Left ventricle myocardium (tissue), 1 donor: ENCODE results near the gene LDHB.

- PRO-cap = no peak
Observed at GRCh38 chr12:20440988-20441349, 72.6 kb downstream of the PDE3A start.

DNA sequence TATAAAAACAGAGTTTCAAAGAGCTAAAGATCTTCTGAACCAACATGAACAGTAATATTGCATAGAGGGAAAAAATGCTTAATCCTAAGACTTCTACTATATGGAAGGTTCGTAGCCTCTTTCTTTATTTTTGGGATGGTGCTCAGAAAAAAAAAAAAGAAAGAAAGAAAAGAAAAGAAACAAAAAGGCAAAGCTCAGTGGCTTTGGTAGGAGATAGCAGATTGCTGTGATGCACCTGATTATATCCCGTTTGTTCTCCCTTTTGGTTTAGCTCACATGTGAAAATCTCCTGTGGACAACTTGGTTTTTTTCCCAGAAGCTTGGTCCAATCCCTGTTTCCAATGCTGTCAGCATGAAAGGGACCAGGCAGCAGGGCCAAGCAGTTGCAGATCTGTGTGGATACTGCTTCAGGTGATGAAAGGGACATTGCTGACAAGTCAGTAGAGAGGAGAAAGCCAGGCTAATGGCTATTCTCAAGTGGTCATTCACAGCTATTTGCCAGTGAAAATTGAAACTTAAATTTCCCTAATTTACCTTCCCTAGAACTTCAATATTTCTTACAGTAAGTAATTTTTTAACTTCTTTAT, 18.7 kb upstream of the SLCO1A2 start:
- PRO-cap = no peak

GRCh38 chr12:21657233-21658152, at the start of gene LDHB:
TSS of gene LDHB (minus strand) at chr12:21657842.
- PRO-cap = bidirectional peak, plus-strand start at chr12:21657997, minus-strand start at chr12:21657839

- PRO-cap = no peak
Observed at GRCh38 chr12:21677651-21678013, 20.0 kb upstream of the LDHB start.

GRCh38 chr12:21828032-21828699, 53.7 kb upstream of the KCNJ8 start:
- PRO-cap = no peak

DNA sequence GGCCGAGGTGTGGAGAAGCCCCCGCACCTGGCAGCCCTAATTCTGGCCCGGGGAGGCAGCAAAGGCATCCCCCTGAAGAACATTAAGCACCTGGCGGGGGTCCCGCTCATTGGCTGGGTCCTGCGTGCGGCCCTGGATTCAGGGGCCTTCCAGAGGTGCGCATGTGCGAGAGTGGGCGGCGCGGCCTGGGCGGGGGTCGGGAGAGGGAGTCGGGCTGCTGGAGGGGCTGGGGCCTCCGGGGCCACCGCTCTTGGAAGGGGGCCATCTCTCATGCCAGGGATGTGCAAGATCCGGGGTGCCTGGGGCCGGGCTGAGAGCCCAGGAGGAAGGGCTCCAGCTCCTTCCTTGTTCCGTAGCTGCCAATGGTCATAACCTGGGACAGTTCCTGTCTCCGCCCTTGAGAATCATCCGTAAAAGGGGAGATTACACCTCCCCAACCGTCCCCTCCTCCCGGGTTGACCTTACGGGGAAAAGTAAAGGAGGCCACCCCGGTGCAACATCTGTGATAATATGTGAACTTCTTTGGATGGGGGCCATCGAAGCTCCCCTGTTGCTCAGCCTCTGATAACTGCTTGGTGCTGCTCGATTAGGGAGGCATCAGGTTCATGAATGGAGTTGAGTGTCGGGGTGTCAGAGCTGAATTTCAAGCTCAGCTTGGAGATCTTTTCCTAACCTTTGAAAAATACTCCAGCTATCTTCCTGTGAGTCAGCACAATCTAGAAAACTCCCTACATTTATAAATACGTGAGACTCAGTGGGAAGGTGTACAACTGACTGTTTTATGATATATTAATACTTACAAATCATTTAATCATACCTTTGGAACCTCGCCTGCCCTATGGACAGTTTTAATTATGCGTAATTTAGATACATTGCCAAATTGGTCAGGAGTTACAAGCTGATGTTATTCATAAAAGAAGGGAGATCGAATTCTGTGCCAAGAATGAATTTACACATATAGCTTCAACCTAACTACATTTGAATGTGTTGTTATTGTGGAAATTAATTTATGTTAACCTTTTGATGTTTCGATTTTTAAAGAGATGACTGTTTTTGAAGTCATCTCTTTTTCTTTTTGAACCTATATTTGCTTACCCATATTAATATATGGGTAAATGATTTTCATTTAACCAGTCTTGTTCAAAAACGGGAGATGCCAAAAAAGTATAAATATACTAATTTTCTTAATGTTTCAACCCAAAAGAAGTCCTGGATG, 799 bp downstream of the CMAS start:
- PRO-cap = unidirectional peak, minus-strand start at position 149 of the sequence; unidirectional peak, minus-strand start at position 364 of the sequence

- PRO-cap = no peak
Observed at GRCh38 chr12:22541404-22542357, 2.7 kb downstream of the C2CD5 start.

DNA sequence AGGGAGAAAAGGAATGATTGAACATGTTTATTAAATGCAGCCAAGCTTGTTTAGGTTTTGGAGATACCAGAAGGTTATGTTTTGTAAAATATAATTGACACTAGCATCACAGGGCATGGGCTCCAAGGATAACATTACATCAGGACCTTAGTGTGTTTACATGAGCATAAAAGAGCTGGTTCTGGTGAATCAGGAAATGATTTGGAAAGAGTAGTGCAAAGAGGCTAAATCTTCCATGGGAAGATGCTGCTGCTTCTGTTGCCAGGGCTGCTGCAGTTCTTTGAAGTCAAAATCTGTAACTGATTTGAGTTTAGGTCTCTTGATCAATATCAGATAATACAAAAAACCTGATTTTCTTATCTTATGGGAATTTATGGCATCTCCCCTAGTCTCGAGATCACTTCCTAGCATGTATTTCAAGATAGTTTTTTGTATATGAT, 118.8 kb downstream of the ETNK1 start:
- PRO-cap = no peak

GRCh38 chr12:22760080-22760417, 135.1 kb downstream of the ETNK1 start:
- PRO-cap = no peak

DNA sequence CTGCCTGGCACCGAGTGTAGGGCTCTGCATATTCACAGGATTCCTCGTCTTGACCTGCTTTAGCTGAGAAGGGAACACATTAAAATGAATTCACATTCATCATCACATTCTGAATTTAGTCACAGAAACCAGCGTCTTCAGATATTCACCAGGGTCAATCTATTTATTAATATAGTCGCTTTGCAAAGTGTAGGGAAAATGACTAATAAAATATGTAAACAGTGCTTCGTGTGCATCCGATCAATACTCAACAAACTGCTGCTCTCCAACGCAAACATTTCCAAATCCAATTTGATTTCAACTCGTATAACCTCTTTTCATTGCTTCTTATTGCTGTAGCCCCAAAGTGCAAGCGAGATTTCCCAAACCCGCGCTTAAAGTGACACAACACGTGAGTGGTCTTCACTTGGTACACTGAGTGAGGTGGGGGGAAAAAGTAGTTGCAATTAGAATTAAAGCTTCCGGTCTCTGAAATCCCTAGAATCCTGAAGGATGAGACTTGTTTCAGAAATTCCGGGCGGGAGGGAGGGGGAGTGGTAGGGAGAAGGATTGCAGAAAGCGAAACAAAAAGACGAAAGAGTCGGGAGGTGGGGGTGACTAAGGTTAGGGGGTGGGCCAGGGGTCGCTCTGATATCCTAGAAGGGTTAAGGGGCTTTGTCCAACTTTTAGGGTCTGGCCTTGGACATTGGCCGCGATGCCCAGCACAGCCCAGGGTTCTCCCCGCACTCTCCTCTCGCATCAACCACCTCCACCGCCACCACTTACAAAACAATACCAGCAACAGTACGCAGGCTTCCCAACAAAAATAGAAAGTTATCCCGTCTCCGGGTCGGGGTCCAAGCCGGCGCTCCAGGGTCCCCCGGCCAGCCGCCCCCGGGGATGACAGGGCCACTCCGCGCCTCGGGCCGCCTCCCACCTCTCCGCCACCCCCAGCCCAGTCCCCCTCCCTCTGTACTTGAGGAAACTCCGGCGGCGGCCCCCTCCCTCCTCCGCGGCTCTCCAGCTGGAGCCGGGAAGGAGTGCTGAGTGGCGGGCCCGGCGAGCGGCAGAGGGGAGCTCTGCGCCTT, 387.4 kb downstream of the BCAT1 start:
- PRO-cap = bidirectional peak, plus-strand start at position 1,025 of the sequence, minus-strand start at position 1,021 of the sequence

DNA sequence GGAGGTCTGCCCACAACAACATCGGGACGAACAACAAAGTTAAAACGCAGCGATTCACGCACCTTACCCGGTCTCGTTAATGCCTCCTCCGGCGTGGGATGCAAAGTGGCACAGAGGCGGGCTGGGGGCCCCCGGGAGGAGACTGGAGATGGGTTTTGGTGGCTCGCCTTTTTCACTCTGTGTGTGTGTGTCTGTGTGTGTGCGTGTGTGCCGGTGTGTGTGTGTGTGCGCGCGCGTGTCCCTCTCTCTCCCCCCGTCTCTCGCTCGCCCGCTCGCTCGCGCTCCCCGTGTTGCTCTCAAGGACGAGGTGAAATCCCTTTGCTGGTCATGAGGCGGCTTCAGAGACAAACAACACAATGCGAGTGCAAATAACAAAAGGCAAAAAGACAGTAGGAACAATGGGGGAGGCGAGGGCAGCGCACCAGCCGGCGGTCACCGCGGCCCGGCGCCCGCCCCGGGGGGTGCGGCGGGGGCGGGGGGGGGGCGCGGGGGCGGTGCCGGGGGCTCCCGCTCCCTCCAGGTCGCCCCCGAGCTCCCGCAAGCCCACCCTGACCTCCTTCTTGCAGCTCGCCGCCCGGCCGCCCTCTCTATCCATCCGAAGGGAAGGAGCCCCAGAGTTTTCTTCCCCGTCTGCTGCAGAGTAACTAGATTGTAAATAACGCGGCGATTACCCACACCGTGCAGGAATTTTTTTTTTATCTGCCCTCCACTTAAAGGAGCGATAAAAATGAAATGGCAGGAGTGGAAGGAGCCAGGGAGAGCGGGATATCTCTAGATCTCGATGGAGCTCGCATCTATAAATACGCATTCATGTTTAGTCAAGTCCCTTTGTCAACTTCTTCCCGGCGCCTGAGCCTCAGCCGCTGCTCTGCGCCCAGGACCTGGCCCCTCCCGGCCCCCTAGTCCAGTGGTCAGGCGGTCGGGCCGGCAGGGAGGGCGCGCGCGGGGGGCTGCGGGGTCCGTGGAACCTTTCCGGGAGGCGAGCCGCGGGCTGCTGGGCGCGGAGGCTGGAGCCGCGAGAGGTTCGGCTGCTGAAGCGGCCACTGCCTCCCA, 386.3 kb downstream of the BCAT1 start:
- PRO-cap = unidirectional peak, minus-strand start at position 189 of the sequence; bidirectional peak, plus-strand start at position 907 of the sequence, minus-strand start at position 872 of the sequence

DNA sequence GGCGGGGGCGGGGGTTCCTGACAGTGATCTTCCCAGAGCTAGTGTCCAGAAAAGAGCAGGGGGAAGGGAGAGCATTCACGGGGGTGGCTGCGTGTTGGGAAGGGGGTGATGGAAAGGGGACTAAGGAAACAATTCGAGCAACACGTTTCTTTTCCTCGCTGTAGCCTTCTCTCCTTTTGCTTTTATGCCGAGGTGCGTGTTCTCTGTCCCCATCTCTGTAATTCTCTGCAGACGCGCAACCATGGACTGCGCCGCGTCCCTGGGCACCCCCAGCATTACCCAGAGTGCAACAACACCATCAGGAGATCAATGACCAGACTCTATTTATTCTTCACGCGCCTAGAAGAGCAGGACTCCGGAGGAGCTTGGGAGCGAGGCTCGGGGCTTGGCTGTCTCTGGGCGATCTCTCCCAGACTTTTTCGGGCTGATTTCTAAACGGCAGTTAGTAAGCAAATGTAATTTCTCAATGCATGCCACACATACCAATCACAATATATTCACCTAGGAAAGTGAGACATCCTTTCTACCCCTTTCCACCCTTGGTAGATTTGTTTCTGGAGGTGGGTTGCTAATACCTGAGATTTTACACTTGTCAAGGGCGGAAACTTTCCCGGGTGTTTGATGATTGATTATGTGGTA, 384.9 kb downstream of the BCAT1 start:
- PRO-cap = no peak

DNA sequence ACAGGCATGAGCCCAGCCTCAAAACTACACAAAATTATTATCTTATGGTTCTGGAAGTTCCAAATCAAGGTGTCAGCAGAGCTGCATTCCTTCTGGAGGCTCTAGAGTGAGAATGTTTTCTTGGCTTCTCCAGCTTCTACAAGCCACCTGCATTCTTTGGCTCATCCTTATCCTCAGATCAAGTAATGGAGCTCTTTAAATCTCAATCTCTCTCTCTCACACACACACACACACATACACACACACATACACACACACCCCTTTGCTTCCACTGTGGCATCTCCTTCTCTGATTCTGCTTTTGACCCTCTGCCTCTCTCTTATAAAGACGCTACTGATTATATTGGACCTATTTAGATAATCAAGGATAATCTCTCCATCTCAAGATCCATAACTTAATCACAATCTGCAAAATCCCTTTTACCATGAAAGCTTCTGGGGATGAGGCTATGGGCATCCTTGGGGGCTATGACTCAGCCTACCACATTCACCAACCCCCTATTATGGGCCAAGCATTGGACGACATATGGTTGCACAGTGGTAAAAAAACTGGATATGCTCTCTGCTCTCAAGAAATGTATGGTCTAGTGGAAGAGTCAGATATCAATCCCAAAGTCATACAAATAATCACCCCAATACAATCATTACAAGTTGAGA, 12.3 kb downstream of the BCAT1 start:
- PRO-cap = no peak

- PRO-cap = no peak
Observed at GRCh38 chr12:25020560-25021280, 31.8 kb upstream of the IRAG2 start.

GRCh38 chr12:25054580-25055182, 2.2 kb downstream of the IRAG2 start:
- PRO-cap = no peak

GRCh38 chr12:25213644-25214065, 18.6 kb downstream of the ETFRF1 start:
- PRO-cap = no peak

GRCh38 chr12:25247300-25247759, 3.4 kb downstream of the KRAS start:
- PRO-cap = no peak

DNA sequence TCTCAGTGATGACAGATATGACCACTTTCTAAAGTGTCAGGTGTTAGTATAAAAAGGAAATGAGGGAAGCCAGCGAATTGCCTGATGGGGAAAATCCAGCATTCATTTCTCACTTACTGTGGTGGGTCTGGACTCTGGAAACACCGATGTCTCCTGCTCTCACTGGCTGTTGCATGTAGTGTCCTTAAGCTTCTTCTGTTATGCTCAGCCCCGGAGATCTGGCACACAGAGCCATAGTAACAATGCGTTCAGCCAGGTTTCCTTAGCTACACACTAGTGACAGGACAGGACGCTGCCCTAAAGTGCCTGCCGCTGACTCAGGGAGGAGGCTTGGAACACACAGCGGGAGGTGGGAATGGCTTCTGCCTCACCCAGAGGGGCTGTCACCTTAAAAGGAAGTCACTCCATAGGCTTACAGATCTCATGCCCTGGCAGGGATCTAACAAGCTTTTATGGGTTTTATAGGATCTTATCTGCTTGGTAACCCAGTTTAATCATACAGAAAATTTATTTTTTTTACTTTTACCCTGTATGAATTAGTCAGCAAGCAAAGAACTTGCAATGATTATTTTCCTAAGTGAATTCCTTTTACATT, 95.4 kb upstream of the LMNTD1 start:
- PRO-cap = no peak

DNA sequence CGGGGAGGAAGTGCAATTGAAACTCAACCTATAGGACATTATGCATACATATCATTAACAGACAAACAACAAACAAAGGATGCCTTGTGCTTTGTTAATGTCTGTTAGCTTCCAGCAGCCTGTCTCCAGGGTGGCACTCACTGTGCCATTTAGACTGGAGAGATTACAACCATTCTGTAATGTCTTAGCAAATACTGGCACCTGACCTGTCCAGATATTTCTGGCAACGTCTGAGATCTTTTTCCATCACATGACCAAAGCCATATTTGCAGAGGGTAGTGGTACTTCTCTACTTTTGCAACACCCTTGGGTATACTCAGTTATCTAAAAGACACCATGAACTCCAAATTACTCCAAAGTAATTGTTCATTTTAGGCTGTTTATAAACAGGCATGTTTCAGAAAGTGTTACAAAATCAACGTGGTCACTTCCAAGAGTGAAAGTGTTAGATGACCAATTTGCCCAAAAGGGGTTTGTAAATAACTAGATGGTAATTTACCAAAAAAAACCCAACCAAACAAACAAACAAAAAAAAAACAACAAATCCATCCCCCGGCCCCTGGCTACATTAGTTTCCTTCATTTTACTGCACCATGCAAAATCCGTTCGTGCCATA, 11.5 kb downstream of the BHLHE41 start:
- PRO-cap = unidirectional peak, minus-strand start at position 151 of the sequence

- PRO-cap = no peak
Observed at GRCh38 chr12:26119234-26119849, 5.5 kb downstream of the BHLHE41 start.